Hematopoietic multipotent progenitor cell (in vitro differentiated cells): ENCODE results near the genes CAMK1, TTLL3, JAGN1 and FANCD2.

- CAGE, long polyA plus RNA: no peak
Measured at GRCh38 chr3:9248544-9249272, 738 bp downstream of the SRGAP3 start.

DNA sequence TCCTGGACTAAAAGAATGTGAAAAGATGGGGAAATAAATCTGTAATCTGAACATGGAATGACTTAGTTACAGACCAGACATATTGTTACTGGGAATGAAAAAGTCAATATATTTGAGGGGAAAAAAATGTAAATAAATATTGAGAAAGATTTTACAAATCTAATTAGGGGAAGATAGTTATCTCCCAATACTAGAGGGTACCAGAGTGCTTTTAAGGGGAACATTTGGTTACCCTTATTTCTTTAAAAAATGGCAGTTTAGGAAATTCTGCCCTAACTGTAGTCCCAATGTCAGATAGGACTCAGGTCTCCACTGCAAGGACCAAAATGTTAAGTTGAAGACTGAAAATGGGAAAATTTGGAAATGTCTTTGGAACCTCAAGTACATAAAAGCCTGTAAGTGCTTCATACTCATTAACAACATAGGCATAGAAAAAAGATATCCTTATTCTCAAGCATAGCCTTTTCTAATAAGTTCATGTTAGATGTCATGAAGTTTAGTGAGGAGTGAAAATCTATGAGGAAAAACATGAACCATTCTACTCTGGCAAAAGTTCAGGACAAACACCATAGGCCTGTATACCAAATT lies 10.6 kb upstream of the SETD5 start:
- CAGE, long polyA plus RNA: no peak

DNA sequence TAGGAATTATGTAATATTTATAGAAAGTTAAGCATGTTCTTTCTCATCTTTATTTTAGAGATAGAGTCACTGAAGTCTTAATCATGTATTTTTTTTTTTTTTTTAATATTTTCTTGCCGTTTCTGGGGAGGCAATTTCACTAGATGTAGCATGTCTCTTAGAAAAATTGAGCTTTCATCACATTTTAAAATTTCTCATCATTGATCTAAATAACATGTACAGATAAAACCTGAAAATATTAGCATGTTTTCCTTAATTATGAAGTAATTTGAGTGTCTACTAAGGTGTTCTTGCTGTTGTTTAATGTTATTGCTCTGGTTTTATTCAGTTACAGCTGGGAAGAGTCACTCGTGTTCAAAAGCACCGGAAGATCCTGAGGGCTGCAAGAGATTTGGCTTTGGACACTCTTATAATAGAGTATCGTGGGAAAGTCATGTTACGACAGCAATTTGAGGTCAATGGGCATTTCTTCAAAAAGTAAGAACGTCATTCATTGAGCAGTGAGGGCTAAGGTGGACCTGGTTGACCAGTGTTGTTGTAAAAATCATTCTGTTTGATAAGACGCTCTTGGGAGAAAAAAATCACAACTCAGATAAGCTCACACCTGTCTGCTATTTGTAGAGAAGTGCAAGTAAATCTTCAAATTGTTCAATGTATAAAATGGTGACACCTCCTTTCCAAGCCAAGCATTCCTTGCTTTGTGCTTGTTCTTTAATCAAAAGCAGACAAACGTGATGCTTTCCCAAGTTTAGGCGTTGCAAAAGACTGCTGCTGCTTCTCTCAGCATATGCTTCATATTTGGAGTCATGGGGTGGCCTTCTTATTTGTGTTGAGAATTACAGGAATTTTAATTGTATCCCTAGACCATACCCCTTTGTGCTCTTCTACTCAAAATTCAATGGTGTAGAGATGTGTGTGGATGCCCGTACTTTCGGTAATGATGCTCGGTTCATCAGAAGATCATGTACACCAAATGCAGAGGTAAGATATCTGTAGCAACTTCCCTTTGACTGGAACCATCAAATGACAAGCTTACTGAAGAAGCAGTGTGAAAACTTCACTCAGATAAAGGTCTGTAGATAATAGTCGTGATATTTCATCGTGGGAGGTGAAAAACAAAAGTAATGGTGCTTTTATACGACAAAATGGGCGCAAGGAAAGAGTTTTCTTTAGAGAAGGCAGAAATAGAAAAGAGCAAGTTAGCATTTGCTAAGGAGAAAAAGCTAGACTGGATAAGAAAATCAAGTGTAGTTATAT lies 44.3 kb downstream of the SETD5 start:
- CAGE, long polyA plus RNA: no peak

DNA sequence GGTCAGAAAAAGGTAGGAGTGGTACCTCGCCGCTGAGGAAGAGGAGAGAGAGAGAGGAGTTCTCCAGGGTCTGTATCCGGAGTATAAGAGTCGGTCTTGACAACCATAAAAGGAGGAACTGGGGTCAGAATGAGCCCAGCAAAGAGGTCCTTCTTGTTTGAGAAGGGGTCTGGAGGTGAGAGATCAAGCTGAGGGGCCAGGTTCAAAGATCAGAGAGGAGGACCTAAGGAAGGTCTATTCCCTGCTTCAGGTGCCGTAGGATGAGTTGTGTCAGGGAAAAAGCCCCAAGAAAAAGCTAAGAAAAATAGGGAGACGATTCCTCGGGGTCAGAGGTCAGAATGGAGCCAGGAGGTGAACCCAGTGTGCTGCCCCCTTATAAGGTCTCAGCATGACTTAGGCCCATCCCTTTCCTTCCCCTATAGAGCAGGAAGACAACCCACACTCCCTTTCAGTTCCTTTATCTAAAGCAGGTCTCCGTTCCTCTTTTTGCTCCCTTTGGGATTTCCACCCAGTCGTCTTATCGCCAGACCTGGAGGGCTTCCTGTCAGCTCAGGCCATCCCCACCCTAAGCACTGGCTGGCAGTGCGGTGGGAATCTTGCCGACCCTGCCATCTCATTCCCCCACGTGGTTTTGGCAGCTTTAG lies 633 bp downstream of the MTMR14 start:
- CAGE, long polyA plus RNA: no peak

DNA sequence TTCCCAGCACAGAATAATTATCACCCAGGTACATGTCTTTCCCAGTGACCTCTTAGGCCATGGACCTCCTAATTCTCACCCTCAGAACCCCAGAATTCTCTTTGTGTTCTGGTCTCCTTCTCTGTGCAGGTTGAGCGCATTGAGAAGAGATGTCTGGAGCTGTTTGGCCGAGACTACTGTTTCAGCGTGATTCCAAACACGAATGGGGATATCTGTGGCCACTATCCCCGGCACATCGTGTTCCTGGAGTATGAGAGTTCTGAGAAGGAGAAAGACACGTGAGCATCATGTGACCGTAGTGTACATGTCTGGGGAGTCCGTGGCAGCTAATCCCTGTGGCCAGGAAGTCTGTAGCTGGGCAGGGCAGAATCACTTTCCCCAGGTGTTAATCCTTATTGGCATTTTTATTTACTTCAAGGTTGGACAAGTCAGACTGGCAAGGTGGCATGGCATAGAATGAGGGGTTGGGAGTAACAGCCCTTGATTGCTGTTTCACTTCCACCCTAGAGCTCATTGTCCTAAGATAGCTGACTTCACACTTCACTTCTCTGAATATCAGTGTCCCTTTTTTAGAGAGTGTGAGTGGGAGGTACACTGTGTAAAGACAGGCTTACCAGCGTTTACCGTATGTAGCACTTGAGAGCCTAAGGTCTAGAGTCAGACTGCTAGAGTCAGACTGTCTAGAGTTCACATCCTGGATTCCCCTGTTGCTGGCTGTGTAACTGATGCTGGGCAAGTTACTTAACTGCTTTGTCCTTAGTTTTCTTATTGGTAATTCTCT lies 4.4 kb downstream of the MTMR14 start:
- CAGE, long polyA plus RNA: no peak

DNA sequence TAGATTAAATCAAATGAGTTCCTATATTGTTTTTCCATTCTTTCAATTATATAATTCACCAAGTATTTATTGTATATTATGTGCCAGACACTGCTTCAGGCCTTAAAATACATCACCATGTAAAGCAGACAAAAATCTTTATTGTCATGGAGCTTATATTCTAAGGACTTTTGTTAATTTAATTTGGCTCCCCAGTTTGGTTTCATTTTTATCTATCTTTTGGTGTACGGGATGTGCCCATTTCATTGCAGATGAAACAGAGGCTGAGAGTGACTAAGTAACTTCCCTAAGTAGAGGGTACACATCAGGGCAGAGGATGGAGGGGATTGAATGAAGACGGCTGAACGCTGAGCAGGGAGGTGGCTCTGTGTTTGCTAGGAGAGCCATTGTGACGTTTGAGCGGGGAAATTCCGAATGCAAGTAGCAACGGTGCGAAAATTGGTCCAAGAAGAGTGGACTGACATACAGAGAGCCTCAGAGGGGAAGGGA lies 13.4 kb downstream of the MTMR14 start:
- CAGE, long polyA plus RNA: no peak

- CAGE, long polyA plus RNA: no peak
Measured at GRCh38 chr3:9682273-9682557, 21.4 kb upstream of the CPNE9 start.

DNA sequence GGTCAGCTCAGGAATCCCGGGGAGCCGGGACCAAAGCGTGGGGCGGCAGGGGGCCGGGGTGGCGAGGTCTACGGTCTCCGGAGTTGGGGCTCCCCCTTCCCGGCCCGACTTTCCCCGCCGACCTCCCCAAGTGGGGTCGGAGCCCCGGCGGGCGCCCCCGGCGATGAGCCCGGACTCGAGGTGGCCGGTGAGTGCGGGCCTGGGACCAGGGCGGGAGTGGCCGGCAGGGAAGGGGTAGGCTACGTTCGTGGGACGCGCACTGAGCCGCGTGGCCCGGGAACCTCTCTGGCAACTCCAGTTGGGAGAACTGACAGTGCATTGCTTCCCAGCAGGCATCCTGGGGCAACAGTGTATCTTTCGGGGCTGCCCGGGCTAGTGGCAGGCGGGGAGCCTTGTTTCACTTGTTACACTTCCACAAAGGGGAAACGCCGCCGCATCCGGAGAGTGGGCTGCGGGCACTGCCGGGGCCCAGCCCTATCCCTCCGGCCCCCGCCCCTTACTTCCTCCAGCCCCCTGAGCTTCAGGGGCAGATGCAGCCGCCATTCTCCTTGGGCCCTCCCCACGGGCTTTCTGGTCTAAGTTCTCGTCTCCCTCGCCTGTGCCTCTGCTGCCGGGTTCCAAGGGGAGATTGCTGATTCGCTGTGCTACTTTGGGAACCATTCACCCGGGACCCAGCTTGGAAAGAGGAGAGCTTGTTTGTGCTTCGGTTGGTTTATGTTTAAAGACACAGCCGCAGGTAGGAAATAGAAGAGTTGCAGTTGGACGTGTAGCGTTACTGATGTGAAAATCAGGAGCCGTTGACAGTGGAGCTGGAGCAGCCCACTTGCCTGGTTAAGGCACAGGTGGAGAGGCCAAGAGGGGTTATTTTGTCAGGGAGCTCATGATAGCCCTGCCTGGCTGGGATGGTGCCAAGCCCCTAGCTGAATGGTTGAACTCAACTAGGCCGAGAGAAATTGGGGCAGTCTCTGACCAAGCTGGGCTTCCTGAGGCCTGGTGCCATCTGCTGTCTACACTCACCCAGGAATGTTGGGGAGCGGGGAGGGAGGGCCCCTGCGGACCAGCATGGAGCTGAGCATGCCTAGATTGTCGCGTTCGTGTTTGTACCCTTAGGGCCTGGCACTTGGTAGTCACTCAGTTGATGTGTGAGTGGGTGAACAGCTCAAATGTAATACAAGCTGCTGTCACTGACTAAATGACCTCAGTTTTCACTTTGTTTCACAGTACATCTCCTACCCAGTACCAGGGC lies 840 bp downstream of the BRPF1 start:
- CAGE, long polyA plus RNA: no peak

DNA sequence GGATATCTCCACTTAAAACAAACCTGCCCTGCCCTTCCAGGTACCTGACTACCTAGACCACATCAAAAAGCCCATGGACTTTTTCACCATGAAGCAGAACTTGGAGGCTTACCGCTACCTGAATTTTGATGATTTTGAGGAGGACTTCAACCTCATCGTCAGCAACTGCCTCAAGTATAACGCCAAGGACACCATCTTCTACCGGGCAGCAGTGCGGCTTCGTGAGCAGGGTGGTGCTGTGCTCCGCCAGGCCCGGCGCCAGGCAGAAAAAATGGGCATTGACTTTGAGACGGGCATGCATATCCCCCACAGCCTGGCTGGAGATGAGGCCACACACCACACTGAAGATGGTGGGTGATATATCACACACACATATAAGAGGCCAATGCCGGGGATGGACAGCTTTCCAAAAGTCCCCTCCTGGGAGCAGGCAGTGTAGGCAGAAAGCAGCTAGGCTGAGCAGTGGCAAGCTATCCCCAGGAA lies 6.8 kb upstream of the OGG1 start:
- CAGE, long polyA plus RNA: no peak

- CAGE, long polyA plus RNA: no peak
Measured at GRCh38 chr3:9769429-9770273, at the start of gene CAMK1. TSS of gene CAMK1 (minus strand) at chr3:9769947.

DNA sequence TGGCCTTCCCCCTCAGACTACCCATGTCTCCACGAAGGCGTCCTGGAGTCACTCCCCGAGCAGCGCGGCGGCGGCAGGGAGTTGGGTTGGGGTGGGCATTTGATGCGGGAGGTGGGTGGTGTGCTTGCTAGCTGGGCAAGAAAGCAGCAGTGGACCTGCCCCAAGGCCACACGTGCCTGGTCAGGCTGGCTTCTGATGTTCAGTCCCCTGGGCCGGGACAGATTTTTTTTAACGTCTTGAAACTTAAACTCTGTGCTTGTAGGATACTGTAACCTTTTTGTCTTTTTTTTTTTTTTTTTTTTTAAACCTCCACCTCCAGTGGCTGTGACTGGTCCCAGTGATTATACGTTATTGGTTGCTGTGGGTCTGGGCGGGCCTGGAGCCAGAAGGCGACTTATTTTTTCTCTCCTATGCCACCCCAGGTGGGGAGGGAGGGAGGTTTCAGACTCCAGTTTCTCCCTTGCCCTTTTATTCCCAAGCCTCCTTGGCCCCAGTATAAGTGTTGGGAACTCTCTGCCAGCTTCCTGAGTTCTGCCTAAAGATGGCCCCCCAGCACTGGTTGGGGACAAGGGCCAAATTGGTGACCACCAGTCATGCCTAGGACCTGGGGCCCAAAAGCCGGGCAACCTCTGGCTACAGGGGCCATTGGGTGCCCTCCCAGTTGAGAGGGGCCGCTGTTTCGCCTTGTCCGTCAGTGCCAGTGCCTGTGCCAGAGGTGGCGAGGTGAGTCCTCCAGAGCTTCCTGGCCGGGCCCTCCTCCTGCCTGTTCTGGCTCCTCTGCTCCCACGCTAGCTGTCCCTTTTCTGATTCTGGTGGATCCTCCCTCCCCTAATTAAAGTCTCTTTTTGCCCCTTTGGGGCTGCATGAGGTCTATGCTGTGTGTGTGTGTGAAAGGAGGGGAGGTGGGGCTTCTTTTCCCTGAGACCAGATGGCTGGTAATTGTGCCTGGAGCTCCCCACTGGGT lies 3.5 kb upstream of the TTLL3 start:
- CAGE, long polyA plus RNA: no peak

- CAGE, long polyA plus RNA: no peak
Measured at GRCh38 chr3:9808288-9809115, 1.6 kb upstream of the TTLL3 start.

GRCh38 chr3:9809570-9810541 lies at the start of gene TTLL3:
TSS of gene TTLL3 (plus strand) at chr3:9810262.
- CAGE, long polyA plus RNA: no peak

- CAGE, long polyA plus RNA: no peak
Measured at GRCh38 chr3:9884340-9885024, 4.4 kb upstream of the CIDEC start.

DNA sequence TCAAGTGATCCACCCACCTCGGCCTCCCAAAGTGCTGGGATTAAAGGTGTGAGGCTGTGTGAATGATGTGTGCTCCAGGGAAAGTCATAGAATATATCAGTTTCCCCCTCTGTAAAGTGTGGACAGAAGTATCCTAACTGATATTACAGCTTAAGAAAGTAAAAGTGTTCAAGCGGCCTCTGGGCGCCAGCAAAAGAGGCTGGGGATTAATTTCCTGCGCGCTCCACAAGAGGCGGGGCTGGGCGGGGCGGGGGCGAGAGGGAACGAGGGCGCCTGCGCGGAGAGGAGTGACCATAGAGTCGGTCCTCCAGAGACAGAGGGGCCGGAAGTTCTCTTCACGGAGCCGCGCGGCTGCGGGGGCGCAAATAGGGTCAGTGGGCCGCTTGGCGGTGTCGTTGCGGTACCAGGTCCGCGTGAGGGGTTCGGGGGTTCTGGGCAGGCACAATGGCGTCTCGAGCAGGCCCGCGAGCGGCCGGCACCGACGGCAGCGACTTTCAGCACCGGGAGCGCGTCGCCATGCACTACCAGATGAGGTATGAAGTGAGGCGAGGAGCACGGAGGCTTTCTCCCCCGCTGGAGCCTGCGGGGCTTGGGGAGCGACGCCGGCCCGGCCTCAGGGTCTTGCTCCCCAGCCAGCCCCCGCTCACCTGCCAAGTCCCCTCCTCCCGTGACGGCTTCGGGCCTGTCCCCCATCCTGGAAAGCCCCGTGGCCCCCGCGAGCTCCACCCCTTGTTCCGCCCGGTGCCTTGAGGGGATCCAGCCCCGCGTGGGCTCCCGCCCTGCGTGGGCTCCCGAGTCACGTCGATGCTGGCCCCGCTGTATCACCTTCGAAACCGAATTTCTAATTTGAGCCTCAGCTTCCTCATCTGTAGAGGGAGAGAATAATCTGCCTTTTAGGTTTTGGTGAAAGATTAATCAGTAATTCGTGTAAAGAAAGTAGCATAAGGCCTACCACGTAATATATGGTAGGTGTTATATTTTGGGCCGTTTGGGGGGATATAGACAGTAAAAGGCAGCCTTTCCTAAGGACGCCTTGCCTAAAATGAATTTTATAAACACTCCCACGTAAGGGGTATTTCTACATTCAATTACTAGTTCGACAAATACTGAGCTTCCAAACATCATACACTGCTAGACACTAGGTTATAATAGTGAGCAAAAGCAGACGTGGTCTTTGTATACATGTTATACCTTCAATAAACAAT lies at the start of gene JAGN1:
TSS of gene JAGN1 (plus strand) at position 332 of the 1,205 bp plus-strand sequence.
- CAGE, long polyA plus RNA: start-site peak on the plus strand centred at position 353 of the sequence, 47 bp wide, 395 reads

- CAGE, long polyA plus RNA: no peak
Measured at GRCh38 chr3:9892994-9893873, 2.8 kb downstream of the JAGN1 start.

- CAGE, long polyA plus RNA: no peak
Measured at GRCh38 chr3:9913353-9913846, 3.5 kb upstream of the IL17RC start.

DNA sequence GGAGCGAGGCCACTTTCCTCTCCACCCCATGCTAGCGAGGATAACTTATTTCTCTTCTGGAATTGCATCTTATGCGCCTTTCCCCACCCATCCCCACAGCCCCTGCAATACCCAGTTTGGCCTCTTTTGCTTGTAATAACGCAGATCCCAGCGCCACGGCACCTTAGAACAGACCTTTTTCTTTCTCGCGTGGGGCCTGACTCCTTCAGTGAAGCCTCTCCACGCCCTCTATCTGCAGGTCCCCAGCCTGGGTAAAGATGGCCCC lies 480 bp downstream of the CRELD1 start:
- CAGE, long polyA plus RNA: no peak

- CAGE, long polyA plus RNA: no peak
Measured at GRCh38 chr3:9954940-9955639, 2.9 kb upstream of the PRRT3 start.

DNA sequence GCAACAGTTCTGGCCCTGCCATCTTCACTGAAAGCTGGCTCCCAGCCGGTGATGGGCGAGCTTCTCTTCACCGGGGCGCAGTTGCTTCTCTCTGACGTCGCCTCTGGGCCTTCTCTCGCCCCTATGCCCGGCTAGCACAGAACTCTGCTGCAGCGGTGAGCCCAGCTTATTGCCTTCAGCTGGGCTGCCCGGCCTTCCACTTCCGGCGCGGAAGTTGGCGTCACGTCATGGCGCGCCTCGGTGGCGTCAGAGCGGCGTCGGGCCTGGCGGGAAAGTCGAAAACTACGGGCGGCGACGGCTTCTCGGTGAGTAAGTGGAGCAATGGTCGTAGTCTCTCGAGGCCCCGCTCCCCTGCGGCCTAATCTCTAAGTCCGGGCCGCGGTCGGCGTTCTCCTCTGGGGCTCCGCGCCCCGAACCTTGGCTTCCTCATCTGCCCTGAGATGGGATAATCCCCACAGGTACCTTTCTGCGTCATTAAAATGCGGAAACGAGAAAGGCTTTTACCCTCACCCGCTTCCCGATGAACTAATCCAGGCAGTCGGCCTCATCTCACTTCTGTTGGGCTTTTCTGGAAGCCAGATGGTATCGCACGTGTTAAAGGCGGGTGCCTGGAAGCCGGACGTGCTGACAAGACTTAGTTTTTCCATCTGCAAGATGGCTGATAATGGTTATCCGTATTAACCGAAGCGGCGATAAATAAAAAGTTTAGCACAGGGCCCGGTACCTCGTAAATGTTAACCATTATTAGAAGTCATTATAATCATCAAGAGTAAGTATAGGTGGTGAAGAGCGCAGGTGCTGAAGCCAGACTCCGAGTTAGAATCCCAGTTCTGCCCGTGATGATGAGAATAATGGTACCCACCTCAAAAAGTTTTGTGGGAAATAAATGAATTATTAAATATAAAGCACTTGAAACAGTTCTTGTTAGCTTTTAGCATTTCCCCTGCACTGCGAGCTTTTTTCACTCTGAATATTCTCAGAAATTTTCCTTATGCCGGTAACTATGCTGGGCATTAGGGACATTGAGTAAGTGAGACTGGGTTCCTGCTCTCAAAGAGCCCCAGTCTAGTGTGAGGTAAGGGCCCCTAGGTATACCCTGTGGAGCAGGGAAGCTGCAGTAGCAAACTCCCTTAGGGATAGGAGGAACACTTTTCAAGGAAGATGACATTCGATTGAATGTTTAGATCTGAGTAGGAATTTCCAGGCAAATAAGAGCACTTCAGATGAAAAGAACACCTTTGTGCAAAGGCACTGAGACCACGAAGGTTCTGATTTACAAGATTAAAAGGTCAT lies at the start of gene FANCD2:
TSS of gene FANCD2 (plus strand) at position 269 of the 1,293 bp plus-strand sequence.
- CAGE, long polyA plus RNA: start-site peak on the minus strand centred at position 189 of the sequence, 38 bp wide, 1,173 reads